AG08470 (cell line): ENCODE measurements around a stretch of chr10.

DNA sequence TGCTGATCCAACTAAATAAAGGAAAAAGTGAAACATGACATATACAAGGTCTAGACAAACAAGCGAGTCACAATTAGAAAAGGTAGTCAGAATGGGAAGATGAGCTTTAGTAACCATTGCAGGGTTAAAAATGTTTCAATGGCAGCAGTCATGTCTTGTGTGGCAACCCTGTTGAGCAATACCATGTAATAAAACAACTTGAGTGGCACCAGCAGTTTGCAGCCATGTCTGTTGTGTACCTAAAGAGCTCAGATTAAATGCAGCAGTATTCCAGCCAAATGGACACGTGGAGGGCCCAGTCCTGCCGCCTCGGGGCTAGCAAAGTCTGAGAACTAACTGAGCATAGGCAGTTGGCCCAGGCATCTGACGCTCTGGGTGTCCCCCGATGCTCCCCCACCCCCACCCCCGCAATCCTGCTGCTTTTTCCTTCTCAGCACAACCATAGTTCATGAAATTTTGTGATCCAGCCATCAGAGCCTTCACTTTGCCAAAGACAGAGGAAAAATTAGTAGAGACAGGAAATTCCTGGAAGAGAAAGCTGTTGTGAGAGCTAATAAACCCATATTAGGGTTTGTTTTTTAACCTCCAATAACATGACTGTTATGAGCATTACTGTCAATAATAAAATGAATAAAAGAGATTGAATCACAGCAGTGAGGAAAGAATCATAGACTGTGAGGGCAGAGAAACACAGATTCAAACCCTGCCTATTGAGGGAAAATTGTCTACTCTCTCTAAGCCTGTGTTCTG is 220.6 kb upstream of the RHOBTB1 start:
- RRBS: no CpG with 5 or more reads among the region's 7 CpGs

- RRBS: no CpG with 5 or more reads among the region's 34 CpGs
Measured at GRCh38 chr10:61899879-61900974, 1.3 kb upstream of the ARID5B start.

- RRBS: no CpG with 5 or more reads among the region's 3 CpGs
Measured at GRCh38 chr10:61942862-61943611, 41.5 kb downstream of the ARID5B start.

- RRBS: no CpG with 5 or more reads among the region's 3 CpGs
Measured at GRCh38 chr10:61966158-61966580, 64.7 kb downstream of the ARID5B start.

DNA sequence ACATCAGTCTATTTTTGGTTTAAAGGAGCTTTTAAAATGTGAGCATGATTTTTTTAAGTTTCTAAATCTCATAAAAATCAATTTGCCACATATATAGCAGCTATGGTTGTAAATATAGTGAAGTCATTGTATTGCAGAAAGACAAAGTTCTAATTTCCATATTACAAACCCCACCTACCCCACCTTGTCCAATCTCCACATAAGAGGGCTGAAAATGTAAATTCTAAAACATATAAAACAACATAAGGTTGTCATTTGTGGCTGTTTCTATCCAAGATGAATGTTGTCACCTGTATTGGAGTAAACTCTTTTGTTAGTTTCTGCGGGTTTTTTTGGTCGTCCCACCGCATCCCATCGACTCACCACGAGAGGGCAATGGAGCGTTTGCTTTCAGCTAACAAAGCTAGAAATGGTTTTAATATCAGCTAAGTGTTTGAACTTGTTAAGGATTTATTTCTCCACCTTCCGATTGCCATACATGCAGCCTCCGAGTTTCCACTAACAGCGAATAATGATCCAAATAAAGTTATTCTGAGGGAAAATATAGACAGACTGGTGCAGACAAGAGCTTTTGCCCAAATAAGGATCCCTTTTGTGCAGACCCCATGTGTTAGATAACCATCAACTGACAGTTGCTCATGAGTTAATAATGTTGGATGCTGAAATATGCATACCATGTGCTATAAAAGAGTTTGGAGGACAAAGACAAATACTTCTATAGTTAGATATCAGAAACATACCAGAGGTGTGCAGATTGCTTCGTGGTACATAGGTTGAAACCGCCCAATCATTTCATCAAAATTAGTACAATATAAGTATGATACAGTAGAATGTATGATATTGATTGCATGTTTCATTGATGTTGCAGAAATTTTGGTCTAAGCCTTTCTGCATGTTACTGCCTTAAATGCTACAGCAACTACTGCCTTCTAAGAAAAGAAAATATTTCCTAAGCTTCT is 137.2 kb downstream of the ARID5B start:
- RRBS: no CpG with 5 or more reads among the region's 11 CpGs

DNA sequence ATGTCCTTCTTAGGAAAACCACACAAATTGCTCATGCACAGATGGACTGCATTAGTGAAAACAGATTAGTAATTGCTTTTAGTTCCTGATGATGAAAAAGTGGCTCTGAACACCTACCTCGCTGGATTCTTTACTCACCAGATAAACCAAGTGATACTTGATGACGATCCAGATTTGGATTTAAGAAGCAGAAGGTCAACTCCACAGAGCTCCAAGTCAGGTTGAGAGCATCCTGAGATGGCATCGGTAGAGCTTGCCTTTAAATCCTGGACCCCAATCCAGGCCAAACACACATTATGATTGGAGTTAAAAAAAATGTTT is 59.2 kb downstream of the ZNF365 start:
- RRBS: no CpG with 5 or more reads among the region's 3 CpGs

- RRBS: no CpG with 5 or more reads among the region's 8 CpGs
Measured at GRCh38 chr10:63115637-63116367, 17.3 kb upstream of the NRBF2 start.

DNA sequence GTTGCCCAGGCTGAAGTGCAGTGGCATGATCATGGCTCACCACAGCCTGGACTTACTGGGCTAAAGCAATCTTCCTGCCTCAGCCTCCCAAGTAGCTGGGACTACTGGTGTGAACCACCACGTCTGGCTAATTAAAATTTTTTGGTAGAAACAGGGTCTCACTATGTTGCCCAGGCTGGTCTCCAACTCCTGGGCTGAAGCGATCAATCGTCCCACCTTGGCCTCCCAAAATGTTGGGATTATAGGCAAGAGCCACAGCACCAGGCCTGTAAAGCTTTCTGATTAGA is 54.3 kb downstream of the NRBF2 start:
- RRBS: no CpG with 5 or more reads among the region's 3 CpGs

- RRBS: no CpG with 5 or more reads among the region's 1 CpG
Measured at GRCh38 chr10:63197309-63197709, 64.2 kb downstream of the NRBF2 start.

GRCh38 chr10:63252246-63253242 is 119.4 kb downstream of the NRBF2 start:
- RRBS: no CpG with 5 or more reads among the region's 3 CpGs

DNA sequence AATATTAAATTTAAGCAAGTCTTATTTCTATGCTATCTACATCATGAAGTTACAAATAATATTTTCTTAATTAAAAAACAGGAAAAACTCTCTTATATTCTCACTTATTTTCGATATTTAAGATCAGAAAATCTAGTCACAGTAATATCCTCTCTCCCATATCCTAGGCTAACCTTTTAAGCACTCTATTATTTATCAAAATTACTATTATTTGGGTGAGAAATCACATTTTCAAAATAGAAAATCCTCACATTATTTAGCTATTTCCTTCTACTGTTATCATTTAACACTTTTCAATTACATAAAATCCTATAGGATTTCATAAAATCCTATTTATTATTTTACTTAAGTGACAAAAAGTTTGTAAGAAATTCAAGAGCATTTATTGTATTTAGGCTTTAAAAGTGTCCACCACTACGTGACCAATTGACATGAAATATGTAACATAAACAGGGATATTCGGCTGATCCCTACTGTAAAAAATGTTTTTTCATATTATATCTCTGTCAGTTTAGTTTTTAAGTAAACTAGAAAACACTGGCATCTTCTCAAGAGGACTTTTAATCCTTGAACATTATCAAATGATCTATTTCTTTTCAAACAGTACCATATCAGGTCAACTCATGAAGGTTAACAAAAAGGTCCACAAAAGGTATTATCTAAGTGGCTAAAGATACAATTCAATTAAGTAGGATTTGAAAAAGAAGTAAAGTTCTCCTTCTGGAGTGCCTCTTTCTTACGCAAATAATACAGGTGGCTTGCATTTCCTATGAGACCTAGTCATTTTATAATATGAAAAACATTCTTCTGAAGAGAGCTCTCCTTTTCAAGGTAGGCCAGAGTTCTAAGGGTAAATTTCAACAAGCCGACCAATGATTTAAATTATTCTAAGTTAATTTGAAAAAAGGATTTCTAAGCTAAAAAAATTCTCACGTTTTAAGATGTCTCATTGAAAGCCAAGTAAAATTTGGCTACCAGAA is 133.2 kb downstream of the NRBF2 start:
- RRBS: no CpG with 5 or more reads among the region's 6 CpGs

DNA sequence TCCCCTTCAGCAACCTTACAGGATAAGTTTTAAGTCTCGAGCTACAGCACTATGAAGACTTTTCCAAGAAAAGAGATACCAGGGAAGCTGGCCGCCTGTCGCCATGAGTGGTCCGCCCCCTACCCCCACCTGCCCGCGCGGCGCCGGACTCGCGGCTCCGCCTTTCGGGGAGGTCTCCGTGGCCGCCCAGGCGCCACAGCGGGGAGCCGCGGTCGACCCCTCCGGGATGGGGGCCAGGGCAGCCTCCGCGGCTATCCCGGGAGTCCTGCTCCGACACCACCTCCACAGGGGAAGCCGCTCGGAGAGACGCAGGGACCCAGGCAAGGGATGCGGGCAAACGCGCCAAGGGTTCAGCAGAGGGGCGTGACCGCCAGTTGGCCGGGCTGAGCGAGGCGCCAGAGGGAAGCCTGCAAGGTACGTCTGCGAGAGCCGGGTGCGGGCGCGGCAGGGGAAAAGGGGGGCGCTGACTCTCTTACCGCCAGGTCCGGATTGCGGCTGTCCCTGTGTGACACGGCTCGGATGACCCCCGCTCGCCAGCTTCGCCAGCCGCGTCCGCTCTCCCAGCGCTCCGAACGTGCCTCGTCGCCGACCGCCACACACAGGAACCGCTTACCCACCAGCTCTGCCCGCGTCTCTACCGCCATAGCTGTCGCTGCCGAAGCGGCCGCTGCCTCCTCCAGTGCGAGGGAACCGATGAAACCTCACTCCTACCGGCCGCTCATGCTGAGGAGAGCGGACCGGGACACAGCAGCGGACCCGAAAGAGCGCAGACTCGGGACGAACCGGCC is 564 bp downstream of the JMJD1C start:
- RRBS: 2% methylated on average over 35 of the region's 81 CpGs

- RRBS: no CpG with 5 or more reads among the region's 10 CpGs
Measured at GRCh38 chr10:63466203-63466540, 395 bp upstream of the JMJD1C start.

DNA sequence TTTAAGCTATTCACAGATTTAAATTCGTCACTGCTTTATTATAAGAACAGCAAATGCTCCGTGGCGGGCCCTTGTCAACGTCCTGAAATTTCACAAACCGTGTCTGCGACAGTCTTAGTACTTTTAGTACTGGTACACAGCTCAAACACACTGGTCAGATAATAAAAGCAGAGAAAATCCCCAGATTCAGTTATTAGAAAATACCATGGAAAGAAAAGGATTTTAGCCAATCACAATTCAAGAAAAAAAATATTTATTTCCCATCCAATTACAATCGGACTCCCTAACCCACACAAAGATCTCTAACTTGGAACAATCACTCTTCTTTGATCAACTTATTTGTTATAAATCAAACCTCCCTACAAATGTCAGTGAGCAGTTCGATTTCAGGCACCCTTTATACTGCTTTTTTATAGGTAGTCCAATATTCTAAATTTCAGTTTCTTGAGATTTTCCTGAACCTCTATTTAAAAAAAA is 802 bp upstream of the JMJD1C start:
- RRBS: no CpG with 5 or more reads among the region's 8 CpGs

- RRBS: no CpG with 5 or more reads among the region's 12 CpGs
Measured at GRCh38 chr10:63522961-63524131, 2.1 kb downstream of the REEP3 start.

DNA sequence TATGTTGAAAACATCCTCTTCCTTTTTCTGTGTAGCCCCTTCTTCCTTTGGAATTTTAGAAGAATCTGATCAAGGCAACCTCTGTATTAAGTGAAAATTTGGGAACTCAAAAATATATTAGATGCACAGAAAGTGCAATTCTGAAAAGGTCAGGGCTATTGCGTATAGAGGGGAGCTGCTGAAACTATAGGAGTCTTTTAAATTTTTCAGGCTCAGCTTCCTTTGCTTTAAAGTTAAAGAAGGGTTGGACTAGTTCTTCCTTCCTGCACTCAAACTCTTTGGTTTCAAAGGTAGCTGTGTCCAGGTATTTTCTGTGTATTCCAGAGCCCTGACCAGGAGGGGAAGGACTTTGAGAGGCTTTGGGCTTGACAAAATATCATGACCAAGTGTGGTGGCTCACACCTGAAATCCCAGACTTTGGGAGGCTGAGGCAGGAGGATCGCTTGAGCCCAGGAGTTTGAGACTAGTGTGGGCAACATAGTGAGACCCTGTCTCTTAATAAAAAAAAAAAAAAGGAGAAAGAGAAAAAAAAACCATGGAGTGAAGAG is 111.2 kb downstream of the REEP3 start:
- RRBS: no CpG with 5 or more reads among the region's 2 CpGs

GRCh38 chr10:65653877-65654313 is 1271.9 kb upstream of the LRRTM3 start:
- RRBS: no CpG with 5 or more reads among the region's 4 CpGs

GRCh38 chr10:65698530-65699196 is 1227.2 kb upstream of the LRRTM3 start:
- RRBS: no CpG with 5 or more reads among the region's 3 CpGs

- RRBS: no CpG with 5 or more reads among the region's 4 CpGs
Measured at GRCh38 chr10:66220918-66221295, 704.9 kb upstream of the LRRTM3 start.